ENCODE measurements around the genes CLEC4D, A2ML1 and M6PR.

- RAMPAGE, long total RNA = no peak
- RRBS = no CpG with 5 or more reads among the region's 8 CpGs
Measured at GRCh38 chr12:7924843-7925594, 11.0 kb downstream of the SLC2A3 start.

DNA sequence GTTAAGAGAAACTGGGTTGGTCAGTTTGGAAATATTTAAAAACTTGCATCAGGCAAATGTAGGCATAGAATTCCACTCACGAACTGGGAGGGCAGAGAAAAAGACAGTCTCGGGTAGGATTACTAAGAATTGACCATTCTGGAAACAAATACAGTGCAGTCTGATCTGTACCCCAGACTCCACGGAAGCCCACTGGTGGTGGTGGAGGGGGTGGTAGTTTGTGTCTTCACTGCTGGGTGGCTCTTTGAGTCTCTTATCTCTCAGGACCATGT, 1.9 kb downstream of the SLC2A3 start:
- RAMPAGE, long total RNA = no peak
- RRBS = no CpG with 5 or more reads among the region's 3 CpGs

GRCh38 chr12:7934416-7934754, 1.6 kb downstream of the SLC2A3 start:
- RAMPAGE, long total RNA = no peak
- RRBS = no CpG with 5 or more reads among the region's 9 CpGs

- RAMPAGE, long total RNA = no peak
- RRBS = no CpG with 5 or more reads among the region's 15 CpGs
Measured at GRCh38 chr12:7994422-7995272, 37.9 kb upstream of the FOXJ2 start.

GRCh38 chr12:8018624-8019332, 13.7 kb upstream of the FOXJ2 start:
- RAMPAGE, long total RNA = no peak
- RRBS = 2% methylated on average over 11 of the region's 53 CpGs

DNA sequence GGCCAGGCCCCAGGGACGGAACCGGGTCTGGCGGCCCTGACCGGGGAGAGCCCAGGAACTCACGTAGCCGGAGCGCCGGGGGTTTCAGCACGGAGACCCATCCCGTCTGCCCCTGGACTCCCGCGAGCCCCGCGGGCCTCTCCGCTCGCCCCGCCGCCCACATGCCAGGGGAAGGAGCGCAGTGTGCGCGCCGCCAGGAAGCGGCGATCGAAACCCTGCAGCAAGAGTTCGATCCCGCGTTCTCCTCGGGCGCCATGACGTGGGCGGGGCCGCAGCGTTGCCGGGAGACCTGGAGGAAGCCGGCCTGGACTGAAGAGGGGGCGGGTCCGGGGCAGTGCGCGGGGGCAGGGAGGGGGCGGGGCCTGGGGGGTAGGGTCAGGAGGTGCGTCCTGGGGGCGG, 15.3 kb upstream of the FAM90A1 start:
- RAMPAGE, long total RNA = start-site peak on the minus strand centred at position 244 of the sequence, 55 bp wide, 14 and 13 reads in 2 replicates
- RRBS = no CpG with 5 or more reads among the region's 43 CpGs

DNA sequence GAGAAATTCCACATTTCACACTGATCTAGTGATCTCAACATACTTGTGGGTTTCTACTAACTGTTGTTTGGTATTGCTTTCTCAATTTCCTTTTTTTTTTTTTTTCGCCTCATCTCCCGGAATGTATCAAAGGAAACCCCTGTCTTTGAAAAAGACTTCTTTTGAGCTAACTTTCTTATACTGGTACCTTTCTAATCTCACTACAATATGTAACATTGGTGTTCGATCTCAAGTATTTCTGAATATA, at the start of gene CLEC4D:
CLEC4D (plus strand) TSS at position 107 of the 247 bp plus-strand sequence.
- RAMPAGE, long total RNA = no peak
- RRBS = no CpG with 5 or more reads among the region's 3 CpGs

DNA sequence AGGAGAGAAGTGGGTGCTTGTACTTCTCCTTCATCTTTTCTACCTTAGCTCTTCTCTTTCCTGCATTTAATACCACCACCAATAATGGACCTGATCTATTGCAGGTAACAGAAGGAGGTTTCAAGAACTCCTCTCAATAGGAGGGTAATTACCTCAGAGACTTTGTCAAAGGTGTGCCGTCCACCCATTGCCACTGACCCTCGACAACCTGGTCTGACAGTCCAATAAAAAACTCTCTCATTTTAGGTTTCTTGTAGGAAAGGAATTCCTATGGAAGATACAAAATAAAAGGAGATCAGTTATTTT, 4.8 kb downstream of the CLEC4E start:
- RAMPAGE, long total RNA = no peak
- RRBS = no CpG with 5 or more reads among the region's 2 CpGs

DNA sequence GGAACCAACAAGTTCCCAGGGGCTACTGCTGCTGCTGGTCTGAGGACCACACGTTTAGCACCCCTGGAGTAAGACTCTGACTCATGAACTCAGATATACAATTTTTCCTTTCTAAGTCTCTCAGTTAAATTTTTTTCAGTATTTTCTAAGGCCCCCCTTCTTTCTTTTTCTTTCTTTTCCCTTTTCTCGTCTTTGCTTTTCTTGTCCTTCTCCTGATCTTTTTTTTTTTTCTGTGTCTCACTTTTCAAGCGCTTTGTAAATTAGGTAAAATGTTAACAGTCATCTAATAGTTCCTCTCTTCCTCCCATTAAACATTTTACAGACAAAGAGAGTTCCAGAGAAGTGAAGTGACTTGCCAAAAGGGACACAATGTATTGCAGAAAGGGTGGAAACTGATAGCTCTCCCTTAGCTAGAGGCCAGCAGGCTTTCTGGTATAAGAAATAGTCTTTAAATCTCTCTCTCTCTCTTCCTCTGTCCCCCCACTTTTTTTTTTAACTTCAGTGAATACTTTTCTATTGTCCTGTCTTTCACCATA, 470 bp downstream of the CLEC4E start:
- RAMPAGE, long total RNA = no peak
- RRBS = no CpG with 5 or more reads among the region's 3 CpGs

GRCh38 chr12:8774195-8774891, 48.1 kb upstream of the A2ML1 start:
- RAMPAGE, long total RNA = no peak
- RRBS = no CpG with 5 or more reads among the region's 5 CpGs

DNA sequence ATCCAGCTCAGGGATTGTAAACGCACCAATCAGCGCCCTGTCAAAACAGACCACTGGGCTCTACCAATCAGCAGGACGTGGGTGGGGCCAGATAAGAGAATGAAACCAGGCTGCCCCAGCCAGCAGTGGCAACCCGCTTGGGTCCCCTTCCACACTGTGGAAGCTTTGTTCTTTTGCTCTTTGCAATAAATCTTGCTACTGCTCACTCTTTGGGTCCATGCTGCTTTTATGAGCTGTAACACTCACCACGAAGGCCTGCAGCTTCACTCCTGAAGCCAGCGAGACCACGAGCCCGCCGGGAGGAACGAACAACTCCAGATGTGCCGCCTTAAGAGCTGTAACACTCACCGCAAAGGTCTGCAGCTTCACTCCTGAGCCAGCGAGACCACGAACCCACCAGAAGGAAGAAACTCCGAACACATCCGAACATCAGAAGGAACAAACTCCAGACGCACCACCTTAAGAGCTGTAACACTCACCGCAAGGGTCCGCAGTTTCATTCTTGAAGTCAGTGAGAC, 34.2 kb upstream of the A2ML1 start:
- RAMPAGE, long total RNA = no peak
- RRBS = no CpG with 5 or more reads among the region's 19 CpGs

DNA sequence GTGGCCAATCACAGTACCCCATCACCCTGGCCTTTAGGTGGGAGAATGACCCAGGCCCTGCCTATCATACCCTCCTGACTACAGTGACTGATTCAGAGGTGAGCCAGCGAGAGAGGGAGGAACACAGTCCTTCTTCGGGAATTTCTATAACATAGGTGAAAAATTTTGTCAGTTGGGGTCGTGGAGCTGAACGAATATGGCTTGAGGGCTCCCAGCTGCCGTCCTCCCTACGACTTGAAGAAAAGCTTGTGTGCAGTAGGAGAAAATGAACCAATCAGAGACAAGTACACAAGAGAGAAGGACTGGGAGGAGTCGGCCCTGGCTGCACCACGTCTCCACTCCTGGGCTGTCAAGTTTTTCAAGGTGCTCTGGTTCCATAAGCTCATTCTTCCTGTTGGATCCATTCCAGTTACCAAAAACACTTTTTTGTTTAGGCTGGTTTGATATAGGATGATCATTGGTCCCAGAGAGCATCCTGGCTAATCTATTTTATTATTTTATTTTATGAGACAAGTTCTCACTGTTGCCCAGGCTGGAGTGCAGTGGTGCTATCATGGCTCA, 2.9 kb upstream of the A2ML1 start:
- RAMPAGE, long total RNA = no peak
- RRBS = no CpG with 5 or more reads among the region's 8 CpGs

DNA sequence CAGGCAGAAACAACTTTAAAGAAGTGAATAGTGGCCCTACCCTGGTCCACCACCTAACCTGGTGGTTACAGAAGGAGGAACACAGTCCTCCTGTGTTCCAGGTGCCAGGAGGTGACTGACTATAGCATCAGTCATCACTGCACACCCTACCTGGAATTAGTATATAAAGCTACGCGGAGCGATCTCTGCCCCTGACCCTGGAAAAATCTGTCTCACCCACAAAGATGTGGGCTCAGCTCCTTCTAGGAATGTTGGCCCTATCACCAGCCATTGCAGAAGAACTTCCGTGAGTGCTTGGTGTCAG, at the start of gene A2ML1:
A2ML1 (plus strand) TSS at position 194 of the 304 bp plus-strand sequence.
- RAMPAGE, long total RNA = no peak
- RRBS = no CpG with 5 or more reads among the region's 4 CpGs

DNA sequence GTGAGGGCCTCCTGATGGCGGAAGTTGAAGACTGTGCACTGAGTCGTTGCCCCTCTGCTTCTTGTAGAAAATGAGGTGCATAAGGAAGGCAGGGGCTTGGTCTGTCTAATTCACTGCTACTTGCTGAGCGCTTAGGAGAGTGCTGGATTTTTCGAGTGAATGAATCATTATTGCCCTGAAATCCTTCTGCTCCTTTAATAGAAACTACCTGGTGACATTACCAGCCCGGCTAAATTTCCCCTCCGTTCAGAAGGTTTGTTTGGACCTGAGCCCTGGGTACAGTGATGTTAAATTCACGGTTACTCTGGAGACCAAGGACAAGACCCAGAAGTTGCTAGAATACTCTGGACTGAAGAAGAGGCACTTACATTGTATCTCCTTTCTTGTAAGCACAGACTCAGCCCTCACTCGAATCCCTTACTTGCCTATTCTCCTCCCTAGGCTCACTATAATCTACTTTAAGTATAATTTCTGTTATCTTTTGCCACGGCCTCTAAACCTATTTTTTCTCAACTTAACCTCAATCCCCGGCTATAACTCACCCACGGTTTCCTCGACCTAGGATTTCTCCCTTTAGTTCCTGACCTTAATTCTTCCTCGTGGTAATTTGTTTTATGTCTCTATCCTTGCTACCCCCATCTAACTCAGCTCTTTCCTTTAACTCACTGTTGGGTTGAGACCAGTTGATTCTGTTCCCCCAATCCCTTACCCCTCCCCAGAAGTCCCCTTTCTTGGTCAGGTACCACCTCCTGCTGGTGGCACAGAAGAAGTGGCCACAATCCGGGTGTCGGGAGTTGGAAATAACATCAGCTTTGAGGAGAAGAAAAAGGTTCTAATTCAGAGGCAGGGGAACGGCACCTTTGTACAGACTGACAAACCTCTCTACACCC, 805 bp downstream of the A2ML1 start:
- RAMPAGE, long total RNA = no peak
- RRBS = no CpG with 5 or more reads among the region's 16 CpGs

DNA sequence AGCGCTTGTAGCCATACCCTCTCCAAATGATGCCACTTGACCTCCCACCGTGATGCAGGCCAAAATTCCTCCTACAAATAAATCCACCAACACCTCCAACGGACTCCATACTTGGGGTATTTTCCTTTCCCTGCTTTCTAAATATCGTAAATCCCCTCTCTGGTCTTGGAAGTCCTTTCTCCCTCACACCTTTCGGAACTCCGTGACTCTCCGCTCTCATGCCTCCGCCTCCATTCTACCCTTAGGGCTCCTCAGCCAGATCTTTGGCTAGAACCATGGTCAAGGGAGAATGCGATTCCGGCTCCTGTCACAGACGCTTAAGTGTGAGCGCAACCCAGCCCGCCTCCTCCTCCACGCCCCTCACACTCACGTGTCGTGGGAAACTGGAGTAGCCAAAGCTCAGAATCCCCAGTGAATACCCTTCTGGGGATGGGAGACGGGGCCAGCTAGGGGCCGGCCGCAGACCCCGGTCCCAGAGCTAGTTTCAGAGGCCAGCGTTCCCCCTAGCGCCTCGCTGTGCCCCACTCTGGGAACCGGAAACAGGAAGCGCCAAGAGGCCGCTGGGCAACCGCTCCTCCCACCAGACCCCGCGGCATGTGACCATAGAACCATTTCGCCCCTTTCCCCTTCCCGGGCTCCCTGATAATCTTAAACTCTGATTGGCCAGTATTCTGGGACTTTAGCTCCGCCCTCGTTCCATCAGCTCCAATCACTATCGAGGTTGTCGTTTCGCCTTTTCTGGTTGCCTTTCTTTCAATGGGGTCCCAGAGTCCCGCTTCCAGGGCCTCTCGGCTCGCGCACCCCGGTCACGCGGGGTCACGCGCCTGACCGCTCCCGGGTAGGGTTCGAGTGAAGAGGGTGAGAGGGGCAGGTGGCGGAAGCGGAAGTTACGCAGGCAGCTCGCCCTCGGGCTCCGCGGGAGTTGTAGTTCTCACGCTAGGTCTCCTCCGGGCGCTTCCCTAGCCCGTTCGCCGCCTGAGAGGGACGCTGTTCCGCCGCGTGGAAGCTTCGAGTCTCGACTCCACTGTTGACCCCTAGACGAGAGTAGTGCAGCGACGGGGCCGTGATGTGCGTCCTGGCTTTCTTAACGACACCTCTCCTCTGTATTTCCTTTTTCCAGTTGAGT, at the start of gene M6PR:
M6PR (minus strand) TSS at position 528 of the 1,126 bp plus-strand sequence.
- RAMPAGE, long total RNA = start-site peak on the minus strand centred at position 517 of the sequence, 49 bp wide, 1,793 and 2,249 reads in 2 replicates
- RRBS = under 1% methylated on average over 9 of the region's 73 CpGs

DNA sequence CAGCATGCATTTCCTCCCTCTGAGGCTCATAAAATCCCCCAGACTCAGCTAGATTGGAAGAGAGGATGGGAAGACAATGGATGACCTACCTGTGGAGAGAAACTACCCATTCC, 50.1 kb downstream of the A2M start:
- RAMPAGE, long total RNA = no peak

DNA sequence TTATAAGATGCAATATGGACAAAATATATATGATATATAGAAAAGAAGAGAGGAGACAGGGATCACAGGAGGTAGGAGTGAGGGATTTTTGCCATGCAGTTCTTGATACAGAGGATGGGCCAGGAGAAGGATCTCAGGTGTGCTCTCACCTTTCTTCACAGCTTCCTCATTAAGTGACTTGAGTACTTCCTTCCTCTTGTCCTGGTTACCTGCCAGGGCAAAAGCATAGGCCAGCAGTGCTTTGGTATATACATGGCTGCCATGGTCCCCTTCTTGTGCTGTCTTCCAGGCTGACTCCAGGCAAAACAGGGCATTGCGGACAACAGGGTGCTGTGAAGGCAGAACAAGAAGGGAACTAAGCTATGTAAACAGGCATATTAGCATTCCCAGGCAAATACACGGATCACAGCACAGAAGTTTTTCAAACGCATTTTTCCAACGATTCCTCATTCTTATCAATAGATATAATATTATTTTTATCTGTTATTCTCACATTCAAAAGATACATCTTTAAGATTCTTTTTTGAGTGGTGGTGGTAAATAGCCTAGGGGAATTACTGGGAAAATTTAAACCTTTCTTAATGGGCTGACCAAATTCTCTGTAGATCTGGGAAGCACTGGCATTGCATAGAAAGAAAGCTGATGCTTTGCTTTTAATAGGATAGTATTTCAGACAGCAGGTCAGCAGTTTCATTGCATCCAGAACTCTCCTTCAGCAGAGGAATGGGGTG, 38.9 kb downstream of the A2M start:
- RAMPAGE, long total RNA = no peak
- RRBS = no CpG with 5 or more reads among the region's 4 CpGs

GRCh38 chr12:9113123-9113775, 2.5 kb downstream of the A2M start:
- RAMPAGE, long total RNA = no peak
- RRBS = no CpG with 5 or more reads among the region's 6 CpGs

GRCh38 chr12:9113877-9114414, 1.8 kb downstream of the A2M start:
- RAMPAGE, long total RNA = no peak
- RRBS = no CpG with 5 or more reads among the region's 2 CpGs

GRCh38 chr12:9293982-9294654, 85.9 kb upstream of the PZP start:
- RAMPAGE, long total RNA = no peak
- RRBS = 87% methylated on average over 6 of the region's 21 CpGs

Data from kidney epithelial cell (primary cell).